SK-N-DZ (cell line): ENCODE measurements around the genes AGPAT2 and AJM1.

RAMPAGE:
- cytosol, long total RNA: no peak
- nucleus, long total RNA: no peak
Observed at GRCh38 chr9:136462748-136463615, 19.9 kb downstream of the SEC16A start.

RAMPAGE:
- cytosol, long total RNA: no peak
- nucleus, long total RNA: no peak
Observed at GRCh38 chr9:136539226-136540088, 6.4 kb downstream of the NOTCH1 start.

GRCh38 chr9:136584445-136584982 is 38.7 kb upstream of the NOTCH1 start:
RAMPAGE:
- cytosol, long total RNA: no peak
- nucleus, long total RNA: no peak

GRCh38 chr9:136663651-136664774 is 1.3 kb downstream of the EGFL7 start:
RAMPAGE:
- cytosol, long total RNA: no peak
- nucleus, long total RNA: no peak

DNA sequence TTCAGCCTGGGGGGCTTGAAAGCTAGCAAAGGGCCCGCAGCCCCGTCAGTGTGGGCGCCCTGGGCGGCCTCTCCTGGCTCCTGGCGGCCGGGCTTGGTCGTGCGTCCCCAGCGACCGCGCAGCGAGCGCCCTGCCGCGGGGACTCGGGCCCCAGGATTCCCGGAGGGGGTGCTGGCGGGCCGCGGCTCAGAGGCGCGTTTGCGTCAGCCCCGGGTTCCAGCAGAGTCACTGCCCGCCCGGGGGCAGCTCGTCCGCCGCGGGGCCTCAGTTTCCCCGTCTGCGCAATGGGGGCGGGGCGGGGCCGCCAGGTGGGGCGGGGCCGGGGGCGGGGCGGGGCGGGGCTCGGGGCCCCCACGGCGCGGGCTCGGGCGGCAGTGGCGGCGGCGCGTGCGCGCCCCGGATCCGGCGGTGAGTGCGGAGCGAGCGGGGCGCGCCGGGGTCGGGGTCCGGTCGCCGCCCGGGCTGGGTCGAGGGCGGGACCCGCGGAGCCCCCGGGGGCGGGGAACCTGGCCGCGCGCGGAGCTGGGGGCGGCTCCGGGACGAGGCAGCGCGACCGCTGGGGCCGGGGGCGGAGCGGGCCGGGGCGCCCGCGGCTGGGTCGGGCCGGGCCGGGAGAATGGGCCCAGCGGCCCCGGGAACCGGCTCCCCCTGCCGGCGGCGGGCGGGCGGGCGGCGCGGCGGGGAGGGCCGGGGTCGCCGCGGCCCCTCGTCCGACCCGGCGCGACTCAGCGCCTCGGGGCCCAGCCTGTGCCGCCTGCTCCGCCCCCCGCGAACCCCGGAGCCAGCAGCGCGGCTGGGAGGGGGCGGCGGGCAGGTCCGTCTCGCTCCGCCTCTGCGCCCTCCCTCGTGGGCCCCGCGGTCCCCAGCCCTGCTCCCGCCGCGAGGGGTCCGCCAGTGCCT is 2.9 kb downstream of the EGFL7 start:
RAMPAGE:
- cytosol, long total RNA: no peak
- nucleus, long total RNA: no peak

DNA sequence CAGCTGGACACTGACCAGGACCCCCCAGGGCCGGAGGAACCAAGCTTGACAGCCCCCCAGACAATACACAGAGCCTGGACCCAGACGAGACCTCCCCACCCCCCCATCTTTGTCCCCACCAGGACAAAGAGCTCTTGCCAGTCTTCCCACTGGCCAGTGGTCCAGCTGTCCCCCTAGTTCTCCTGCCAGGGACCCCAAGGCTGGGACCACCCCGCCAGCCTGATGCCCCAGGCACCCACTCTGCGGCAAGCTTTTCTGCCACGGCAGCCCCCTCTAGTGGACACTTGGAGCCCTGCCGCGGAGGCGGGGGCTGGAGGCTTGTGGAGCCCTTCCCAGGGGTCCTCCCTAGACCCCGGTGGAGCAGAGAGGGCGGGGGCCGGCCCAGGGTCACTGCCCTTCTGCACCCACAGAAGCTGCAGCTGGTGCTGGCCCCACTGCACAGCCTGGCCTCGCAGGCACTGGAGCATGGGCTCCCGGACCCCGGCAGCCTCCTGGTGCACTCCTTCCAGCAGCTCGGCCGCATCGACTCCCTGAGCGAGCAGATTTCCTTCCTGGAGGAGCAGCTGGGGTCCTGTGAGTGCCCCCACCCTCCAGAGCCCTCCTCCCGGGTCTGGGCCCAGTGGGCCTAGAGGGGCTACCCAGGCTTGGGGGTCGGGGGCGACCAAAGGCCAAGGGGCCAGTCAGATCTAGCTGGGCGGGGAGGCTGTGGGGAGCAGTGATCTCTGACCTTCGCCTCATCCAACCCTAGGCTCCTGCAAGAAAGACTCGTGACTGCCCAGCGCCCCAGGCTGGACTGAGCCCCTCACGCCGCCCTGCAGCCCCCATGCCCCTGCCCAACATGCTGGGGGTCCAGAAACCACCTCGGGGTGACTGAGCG is 9.0 kb downstream of the EGFL7 start:
RAMPAGE:
- cytosol, long total RNA: no peak
- nucleus, long total RNA: no peak

RAMPAGE:
- cytosol, long total RNA: no peak
- nucleus, long total RNA: no peak
Observed at GRCh38 chr9:136686543-136687870, at the start of gene AGPAT2. TSS of gene AGPAT2 (minus strand) at chr9:136687457.

DNA sequence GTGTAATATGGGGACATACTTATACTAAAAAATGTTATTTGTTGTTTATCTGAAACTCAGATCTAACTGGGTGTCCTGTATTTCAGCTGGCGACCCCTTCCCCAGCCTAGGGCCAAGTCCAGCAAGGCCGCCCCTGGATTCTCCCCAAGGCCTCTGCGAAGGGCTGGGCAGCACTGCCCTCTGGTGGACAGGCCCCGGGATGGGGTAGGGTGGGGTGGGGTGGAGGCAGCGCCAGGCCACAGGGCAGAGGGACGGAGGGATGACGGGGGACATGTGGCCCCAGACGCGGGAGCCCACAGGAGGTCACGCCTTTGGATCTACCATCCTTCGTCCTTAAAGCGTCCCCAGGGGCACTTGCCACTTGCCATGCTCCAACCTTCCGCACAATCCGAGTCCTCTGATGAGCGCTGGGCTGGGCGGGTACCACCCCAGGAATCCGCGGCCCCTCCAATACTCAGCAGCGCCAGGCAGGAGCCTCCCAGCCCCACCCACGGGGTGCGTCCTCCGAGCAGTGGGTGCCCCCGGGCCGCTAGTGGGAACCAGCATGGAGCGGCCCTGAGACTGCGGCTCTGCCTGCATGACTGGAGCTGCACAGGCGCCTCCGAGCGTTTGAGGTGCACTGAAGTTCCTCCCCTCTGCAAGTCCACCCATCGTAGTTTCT is 7.1 kb upstream of the AGPAT2 start:
RAMPAGE:
- cytosol, long total RNA: no peak
- nucleus, long total RNA: no peak

RAMPAGE:
- cytosol, long total RNA: no peak
- nucleus, long total RNA: no peak
Observed at GRCh38 chr9:136700875-136702044, 11.1 kb upstream of the DIPK1B start.

DNA sequence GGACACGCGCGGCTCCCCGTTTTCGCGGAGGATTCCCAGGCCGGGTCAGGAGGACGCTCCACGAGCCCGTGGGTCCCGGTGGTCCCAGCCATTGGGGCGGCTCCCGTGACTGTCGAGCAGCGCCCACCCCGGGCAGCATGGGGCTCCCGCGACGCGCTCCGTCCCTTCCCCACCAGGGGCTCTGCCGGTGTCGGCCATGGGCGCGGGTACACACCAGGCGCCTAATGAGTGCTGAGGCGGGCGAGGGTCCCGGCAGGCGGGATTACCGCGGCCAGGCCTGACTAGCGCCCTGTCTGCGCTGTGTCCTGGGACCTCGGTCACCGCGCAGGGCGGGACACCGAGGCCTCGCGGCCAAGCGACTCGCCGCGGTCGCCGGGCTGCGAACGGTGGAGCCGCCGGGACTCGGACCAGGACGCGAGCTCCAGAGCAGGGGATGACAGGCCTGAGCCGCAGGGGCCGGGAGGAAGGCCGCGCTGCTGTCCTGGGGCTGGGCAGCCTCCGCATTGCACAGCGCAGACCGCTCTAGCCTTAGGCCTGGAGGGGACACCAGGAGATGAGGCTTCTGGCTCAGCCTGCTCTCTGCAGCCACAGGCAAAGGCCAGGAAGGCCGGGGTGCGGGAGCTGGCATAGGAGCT is 14.2 kb downstream of the LCN10 start:
RAMPAGE:
- cytosol, long total RNA: no peak
- nucleus, long total RNA: no peak

DNA sequence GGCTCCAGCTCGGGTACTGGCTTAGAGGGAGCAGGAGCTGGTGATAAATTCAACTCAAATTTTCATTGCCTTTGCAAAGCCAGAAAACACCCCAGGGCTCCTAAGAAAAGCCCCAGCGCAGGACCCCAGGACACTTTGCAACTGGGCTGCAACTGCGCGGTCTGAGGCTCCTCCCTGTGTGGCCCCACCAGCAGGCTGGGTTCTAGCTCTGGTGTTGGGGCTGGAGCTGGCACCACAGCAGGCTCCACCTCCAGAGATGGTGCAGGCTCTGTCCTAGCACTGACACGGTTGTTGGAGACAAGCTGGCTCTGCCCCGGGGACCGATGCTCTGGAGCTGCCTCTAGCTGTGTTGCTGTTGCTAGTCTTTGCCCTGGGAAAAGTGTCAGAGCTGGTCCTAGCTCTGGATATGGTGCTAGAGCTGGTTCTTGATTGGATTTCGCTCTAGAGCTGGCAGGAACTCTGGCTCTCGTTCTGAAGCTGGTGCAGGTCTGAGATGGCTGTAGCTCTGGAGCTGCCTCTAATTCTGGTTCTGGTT is 13.6 kb downstream of the LCN10 start:
RAMPAGE:
- cytosol, long total RNA: no peak
- nucleus, long total RNA: no peak

RAMPAGE:
- cytosol, long total RNA: no peak
- nucleus, long total RNA: no peak
Observed at GRCh38 chr9:136805936-136806963, 1.5 kb upstream of the RABL6 start.

DNA sequence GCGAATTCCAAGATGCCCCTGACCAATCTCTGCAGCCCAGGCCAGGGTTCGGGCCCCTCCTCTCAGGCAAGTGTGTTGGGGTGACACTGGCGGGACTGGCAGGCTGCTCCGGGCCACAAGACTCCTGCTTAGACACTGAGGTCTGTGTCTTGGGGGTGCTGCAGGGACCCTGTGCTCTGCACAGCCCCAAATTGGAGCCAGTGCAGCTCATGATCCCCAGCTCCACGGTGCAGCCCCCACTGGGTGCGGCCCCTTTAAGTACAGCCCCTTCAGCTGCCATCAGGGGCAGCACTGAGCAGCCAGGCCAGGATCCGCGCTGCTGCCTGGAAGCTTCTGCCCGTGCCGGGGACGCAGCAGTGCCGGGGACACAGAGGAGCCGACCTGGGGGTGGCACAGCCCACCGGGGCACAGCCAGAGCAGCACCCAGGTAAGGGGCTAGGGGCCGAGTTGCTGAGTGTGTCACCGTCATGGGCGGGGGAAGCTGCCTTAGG is at the start of gene AJM1:
TSS of gene AJM1 (plus strand) at position 316 of the 491 bp plus-strand sequence.
RAMPAGE:
- cytosol, long total RNA: no peak
- nucleus, long total RNA: no peak

DNA sequence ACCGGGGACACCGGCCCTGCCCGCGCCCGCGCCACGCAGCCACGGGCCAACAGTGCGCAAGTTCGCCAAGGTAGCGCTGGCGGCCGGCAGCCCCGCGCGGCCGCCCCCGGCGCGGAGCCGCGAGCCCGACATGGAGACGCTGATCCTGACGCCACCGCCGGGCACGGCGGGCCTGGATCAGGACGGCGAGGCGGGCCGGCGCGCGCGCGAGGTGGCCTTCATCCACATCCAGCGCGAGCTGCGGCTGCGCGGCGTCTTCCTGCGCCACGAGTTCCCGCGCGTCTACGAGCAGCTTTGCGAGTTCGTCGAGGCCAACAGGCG is 2.4 kb upstream of the PHPT1 start:
RAMPAGE:
- cytosol, long total RNA: no peak
- nucleus, long total RNA: no peak

DNA sequence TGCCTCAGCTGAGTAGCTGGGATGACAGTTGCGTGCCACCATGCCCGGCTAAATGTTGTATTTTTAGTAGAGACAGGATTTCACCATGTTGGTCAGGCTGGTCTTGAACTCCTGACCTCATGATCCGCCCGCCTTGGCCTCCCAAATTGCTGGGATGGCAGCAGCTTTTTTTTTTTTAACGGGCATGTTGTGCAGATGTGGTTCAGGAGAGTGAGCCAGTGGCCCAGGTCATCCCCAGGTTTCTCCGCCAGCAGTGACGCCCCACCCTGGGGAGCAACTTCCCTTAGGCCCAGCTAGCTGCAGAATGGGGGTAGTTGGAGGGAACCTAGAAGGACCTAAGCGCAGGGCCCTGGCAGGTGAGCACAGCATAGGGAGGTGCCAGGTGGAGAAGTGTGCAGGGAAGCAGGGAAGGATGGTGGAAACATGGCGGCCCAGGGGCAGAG is 6.1 kb upstream of the TRAF2 start:
RAMPAGE:
- cytosol, long total RNA: no peak
- nucleus, long total RNA: no peak

DNA sequence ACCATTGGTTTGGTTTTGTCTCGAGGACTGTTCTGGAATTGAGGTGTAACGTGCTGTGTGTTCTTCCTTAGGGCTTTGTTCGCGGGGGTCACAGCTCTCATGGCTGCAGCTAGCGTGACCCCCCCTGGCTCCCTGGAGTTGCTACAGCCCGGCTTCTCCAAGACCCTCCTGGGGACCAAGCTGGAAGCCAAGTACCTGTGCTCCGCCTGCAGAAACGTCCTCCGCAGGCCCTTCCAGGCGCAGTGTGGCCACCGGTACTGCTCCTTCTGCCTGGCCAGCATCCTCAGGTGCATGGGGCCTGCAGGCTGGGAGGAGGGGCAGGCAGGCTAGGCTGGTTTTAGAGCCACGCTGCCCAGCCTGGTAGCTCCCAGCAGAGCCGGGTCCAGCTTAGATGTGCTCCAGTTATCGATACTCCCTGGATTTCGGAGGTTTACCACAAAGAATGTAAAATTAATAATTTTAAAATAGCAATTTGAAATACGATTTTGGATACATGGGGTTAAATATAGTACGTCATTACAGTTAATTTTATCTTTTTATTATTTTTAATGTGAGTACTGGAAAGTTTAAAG is 12.4 kb downstream of the TRAF2 start:
RAMPAGE:
- cytosol, long total RNA: no peak
- nucleus, long total RNA: no peak

GRCh38 chr9:136932820-136933329 is 11.7 kb downstream of the FBXW5 start:
RAMPAGE:
- cytosol, long total RNA: no peak
- nucleus, long total RNA: no peak

DNA sequence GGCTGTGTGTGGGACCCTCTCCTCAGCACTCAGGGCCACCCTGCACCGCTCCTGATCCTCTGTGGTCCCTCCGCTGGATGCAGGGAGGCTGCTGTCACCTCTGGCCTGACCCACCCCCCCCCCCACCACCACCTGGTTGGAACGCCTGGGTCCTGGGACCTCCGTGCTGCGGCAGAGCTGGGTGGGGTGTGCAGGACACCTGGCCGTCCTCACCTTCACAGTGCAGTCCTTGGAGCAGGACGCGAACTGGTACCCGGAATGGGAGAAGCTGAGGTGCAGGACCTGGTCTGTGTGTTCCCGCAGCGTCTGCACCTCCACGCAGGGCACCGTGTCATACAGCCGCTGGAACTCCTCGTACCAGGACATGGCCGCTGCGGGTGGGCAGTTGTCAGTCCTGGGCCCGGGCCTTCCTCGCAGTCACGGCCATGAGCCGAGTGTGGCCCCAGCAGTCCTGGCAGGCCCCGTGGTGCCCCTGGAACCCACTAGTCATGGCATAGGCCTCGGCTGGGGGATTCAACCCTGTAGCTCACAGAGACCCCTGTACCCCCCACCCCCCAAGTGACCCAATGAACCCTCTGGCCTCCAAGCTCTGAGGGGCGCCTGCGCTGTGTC is 1.3 kb downstream of the FBXW5 start:
RAMPAGE:
- cytosol, long total RNA: no peak
- nucleus, long total RNA: no peak

DNA sequence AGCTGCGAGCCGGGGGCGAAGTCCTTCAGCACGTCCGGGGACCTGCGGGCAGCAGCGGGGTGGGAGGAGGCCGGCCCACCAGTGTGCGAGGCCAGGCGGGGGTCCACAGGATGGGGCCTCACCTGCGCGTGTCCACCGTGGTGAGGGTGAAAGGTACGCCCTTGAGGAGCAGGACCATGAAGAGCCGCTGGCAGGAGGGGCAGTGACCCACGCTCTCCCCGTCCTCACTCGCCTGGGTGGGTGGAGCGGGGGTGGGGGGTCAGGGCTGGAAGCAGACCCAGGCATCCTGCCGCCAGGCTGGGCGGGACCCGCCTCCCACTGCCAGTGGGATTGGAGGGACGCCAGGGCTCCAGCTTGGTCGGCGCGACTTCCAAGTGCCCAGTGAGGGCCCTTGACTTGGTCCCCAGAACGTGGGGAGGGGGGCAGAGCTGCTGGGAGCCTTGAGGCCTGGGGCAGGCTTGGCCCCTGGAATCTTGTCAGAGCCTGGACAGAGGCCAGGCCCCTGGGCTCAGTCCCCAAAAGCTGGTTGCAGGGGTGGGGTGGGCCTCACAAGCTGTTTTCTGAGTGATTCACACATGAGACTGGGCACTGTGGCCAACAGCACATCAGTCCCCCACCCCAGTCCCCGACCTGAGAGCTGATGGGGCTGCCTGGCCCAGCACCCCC is 709 bp downstream of the CLIC3 start:
RAMPAGE:
- cytosol, long total RNA: no peak
- nucleus, long total RNA: no peak

DNA sequence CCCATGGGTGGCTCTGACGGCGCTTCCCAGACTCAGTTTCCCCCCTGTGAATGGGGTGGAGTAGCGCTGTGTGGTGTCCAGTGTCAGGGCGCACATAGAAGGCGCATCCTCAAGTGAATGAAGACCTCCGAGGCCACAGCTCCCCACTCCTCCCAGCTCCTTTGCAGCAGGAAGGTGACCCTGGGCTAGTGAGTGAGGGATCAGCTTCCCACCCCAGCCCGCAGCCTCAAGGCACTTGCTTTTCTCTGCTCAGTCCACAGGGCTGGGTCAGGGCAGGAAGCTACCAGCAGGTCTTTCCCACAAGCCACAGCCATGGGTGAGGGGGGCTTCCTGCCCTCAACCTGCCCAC is 950 bp upstream of the ABCA2 start:
RAMPAGE:
- cytosol, long total RNA: no peak
- nucleus, long total RNA: no peak